Progenitor cell of endocrine pancreas (in vitro differentiated cells): ENCODE data around the gene C16orf46.

- PRO-cap, result no peak
Measured at GRCh38 chr16:77656792-77657494, 65.4 kb upstream of the NUDT7 start.

DNA sequence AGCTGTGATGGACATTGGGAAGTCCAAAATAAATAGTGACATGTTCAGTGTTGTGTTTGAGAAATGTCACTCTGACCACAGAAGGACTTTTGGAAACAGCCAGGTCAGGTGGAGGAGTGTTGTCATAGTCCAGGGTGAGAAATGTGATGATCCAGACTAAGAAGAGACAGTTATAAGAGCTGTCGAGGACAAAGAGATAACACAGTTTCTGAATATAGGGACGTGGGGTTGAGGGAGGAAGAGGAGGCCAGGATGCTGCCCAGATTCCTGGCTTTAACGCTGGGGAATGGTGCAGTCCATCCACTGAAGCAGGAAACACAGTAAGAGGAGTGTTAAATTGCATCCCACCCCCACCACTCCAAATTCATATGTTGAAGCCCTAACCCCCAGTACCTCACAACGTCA, 71.2 kb downstream of the VAT1L start:
- PRO-cap, result no peak

- PRO-cap, result no peak
Measured at GRCh38 chr16:78461110-78461831, 361.8 kb downstream of the WWOX start.

DNA sequence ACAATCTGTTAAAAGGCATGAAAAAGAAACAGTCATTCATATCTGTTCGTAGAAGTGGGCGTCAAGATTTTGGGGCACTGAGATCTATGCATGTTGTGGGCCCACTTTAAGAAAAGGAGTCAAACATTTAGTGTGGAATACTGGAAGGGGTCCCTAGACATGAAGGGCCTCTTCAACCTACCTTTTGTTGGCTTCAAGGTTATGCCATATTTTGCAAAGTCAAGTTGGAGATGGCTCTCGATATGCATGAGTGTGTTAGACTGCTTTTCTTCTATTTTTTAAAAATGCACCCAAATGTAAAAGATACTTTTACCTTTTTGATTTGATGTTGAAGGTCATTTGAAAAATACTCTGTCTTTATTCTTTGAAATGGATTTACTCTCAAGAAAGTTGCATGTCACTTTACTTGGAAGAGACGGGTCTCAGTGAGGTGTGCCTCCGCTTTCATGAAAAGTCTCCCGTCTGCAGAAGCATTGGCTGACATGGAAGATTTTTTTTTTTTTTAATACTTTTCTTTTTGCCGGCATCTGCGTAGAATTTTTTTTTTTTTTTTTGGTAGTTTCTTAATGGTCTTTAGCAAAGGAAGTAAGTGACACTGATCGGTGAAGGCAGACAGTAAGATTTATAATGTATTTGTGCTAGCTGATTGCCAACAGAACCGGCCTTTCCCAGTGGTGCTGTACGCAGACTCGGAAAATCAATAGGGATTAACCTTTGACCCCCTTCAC, 383.6 kb downstream of the WWOX start:
- PRO-cap, result no peak

GRCh38 chr16:78537312-78537923, 438.0 kb downstream of the WWOX start:
- PRO-cap, result no peak

- PRO-cap, result no peak
Measured at GRCh38 chr16:78646967-78647567, 547.6 kb downstream of the WWOX start.

DNA sequence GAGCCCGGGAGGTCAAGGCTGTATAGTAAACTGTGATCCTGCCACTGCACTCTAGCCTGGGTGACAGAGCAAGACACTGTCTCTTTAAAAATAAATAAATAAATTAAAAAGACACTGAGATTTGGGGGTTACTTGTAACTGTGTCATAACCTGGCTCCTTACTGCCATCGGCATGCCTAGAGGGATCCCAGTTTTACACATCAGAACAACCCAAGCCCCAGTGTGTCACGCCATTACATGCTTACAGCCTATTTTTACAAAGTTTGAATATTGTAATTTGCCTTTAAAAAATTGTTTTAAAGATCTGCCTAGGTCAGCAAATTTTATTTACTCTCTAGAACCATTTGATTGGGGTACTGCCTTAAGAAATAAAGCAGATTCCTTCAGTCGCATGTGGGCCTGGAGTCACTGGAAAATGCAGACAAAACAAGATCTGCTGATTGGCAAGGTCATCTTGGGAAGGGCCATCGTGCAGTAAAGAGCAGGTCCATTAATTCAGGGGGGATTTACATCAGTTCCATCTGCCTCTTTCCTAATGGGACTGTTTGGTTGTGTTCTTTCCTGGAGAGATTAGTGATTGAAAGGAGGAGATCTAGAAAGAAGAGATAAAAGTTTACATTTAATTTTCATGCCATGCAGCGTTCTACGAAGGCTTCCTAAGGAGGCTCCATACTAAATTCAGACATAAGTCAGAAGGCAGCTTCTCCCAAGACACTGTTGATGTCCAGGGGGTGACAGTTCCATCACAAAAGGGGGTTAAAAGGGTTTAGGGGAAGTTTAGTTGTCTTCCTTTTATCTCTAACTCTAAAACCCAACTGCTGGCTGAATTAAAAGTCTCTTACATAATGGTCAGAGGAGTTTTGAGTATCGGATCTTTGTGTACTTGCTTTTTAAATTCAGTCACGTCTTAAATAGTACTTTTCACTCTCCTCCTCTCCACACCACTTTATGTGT, 567.0 kb downstream of the WWOX start:
- PRO-cap, result no peak

DNA sequence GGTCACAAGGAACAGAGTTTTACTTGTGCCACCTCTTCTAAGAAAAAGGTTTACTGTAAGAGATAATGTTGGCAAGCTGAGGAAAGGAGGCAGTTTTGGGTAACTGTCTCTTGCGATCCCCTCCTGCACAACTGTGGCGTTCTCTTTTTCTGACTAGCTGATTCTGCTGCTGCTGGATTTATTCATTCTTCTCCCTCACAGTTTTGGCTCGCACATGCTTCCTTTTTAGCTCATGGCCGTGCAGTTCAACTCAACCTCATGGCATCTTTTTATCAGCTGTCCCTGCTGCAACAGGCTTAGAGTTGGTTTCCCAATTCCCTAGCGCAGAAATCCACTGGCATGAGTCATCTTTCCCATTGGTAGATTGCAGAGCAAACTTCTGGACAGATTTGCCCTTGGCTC, 584.4 kb downstream of the WWOX start:
- PRO-cap, result no peak

DNA sequence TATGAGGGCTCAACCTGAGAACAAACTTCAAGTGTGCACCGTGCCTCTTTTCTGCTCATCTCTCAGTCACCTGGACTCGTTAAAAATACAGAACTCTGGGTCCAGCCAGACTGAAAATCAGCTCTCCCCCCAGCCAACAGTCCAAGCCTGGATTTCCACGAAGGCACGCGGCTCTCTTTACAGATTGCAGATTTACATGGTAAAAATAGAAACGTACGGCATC, 315.9 kb downstream of the MAF start:
- PRO-cap, result no peak

DNA sequence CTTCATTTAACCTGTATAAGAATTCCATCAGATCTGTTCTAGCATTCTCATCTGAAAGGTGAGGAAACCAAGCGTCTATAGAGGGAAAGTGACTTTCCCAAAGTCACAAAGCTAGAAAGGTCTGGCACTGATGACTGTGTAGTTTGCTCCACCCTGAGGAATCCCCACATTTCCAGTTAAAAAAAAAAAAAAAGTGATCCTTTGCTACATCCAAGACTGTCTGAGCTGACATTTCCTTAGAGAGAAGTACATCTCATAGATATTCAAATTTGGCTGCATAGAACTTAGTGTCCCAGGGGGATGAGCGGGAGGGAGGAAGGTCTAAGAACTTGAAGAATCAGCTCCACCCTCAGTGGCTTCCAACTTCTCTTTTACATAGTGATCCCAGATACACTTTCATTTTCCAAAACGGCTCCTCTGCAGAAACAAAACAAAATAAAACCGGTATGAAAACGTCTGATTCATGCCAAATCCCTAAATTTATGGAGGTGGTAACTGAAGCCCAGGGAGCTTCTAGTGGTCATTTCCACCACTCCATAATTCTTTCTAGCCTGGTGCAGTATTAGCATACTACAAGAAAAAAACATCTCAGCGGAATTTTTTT, 29.5 kb downstream of the MAF start:
- PRO-cap, result no peak

GRCh38 chr16:79601024-79601485, 518 bp upstream of the MAF start:
- PRO-cap, result no peak

GRCh38 chr16:79768462-79769109, 168.0 kb upstream of the MAF start:
- PRO-cap, result no peak

- PRO-cap, result no peak
Measured at GRCh38 chr16:80265616-80265901, 275.2 kb upstream of the DYNLRB2 start.

DNA sequence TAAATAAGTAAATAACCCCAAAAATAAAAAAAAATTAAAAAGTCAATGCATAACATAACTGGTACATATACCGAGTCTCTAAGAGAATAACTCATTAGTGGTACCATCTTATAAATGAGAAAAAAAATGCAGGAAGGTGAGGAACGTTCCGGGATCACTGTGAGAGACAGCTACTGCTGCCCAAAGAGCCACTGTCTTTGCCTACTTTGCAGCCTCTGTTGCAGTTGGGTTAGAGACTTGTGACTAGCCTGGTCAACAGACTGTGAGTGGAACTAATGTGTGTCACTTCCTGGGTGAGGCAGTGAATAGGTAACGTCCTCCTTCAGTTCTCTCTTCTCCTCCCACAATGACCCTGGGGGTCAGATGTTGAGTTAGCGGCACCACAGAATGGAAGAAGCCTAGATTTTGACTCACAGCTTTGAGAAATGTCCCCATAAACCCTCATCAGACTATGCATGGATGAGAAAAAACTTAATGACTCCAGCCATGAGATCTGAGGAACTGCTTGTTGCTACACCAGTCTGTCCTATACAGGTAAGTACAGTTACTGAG, 5.3 kb downstream of the C16orf46 start:
- PRO-cap, result no peak

DNA sequence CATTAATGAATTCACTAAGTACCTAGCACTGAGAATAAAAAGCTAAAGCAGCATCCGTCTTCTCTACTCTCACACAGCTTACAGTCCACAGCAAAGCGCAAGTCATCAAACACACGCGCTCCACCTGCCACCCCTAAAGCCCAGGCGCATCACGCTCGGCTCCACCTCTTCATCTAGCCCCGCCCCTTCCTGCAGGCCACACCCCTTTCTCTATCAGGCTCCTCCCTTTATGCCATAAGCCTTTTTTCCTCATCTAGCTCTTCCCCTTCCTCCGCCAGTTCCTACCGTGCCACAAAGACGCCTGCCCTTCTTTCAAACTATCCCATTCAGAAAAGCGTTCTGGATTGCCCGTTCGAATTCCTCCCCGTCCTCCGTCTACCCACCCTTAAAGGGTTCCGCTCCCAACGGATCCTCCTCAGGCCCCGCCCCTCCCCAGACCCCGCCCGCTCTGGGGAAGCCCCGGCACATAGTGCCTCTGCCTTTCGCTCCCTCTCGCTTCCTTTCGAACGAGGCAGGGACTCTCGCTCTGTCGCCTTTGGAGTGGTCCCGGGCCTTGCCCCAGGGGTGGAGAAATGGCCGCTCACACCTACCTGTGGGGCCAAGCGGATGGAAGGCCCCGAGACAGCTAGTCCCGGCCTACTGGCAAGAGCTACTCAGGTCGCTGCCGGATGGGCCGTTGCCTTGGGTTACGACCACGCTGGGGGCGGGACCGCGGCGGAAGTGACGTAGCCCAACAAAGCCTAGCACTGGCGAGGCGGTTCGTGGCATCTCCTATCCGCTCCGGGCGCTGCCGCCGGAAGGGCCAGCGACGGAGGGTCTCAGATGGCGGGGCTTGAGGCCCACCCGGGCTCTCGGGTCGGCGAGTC, at the start of gene C16orf46:
TSS of gene C16orf46 (minus strand) at position 693 of the 866 bp plus-strand sequence.
- PRO-cap, result bidirectional peak, plus-strand start at position 263 of the sequence, minus-strand start at position 303 of the sequence; bidirectional peak, plus-strand start at position 774 of the sequence, minus-strand start at position 655 of the sequence

DNA sequence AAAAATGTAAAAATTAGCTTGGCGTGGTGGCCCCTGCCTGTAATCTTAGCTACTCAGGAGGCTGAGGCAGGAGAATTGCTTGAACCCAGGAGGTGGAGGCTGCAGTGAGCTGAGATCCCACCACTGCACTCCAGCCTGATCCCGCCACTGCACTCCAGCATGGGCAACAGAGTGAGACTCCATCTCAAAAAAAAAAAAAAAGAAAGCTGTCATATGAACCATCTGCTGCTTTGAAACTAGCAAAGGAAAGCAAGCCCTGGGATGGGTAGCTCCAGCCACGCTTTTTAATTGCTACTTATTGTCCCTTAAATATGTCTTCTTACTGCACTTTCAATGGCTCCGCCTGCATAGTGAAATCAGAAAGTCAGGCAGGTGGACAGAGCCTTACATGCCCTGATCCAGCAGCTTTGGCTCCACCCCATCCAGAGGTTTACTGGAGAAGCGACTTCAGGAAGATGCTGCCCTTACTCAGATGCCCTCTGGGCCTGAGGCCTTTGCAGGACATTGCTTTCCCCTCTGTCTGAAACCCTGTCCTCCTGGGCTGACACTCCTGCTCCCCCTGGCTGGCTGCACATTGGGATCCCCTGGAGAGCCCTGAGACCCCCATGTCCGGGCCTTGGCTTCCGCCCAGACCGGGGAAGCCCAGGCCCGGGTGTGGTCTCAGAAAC, 36.4 kb downstream of the BCO1 start:
- PRO-cap, result no peak

DNA sequence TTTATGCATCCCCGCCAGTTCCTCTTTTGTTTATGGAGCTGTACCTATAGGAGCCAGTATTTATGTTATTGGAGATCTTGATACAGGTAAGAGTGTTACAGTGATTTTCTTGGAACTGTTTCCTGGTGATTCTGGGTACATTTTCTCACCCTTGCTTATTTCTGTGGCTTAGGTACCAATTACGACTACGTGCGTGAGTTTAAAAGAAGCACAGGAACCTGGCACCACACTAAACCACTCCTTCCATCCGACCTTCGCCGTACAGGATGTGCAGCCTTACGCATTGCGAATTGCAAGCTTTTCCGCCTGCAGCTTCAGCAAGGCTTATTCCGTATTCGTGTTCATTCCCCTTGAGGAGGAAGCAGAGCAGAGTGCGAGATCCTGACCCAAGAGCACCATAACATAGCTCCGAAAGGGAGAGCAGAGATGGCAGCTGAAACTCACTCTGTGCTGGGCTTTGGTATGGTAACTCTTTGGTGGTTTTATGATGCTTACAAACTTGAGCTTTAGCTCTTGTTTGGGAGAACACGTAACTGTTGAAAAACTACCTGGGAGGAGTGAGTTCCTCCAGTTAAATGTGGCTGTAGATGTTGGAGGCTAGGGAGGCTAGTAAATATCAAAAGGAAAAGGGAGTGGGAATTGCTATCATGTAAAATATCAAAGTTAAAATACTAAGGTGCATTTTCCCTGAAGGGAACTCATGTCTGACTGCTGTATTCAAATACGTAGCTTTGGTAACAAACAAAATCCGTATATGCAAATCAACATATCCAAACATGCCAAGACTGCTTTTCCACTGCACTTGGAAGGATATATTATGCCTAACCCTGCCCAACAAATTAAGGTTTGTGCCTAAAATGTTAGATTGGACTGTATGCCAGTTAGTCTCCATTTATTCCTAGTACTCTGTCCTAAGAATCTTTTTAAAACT, 62.7 kb downstream of the GAN start:
- PRO-cap, result no peak

DNA sequence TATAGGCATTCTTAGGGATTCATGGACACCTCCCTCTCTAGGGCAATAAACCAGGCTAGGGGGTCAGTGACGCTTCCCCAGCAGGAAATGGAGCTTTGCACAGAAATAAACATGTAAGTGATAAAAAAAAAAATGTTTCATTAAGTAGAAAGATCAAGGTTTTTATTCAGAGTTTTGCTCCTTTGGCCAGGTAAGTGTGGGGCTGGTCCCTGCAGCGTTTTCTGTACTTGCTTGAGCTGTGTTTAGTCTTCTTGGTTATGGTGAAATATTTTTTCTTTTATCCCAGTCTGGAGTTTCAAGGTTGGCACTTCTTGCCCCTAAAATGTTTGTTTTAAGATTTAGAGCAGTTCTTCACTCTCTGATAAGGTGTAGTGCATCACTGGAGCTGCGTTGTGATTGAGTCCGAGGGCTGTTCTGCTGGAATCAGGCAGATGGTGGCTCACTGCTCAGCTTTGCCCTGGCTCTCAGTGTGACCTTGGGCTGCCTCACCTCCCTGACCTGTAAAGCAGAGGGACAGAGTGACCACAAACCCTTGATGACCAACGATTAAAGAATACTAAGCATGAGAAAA, 17.9 kb downstream of the CMIP start:
- PRO-cap, result no peak

GRCh38 chr16:81487188-81487690, 42.6 kb downstream of the CMIP start:
- PRO-cap, result no peak

GRCh38 chr16:81531018-81531712, 86.6 kb downstream of the CMIP start:
- PRO-cap, result no peak